ENCODE measurements around a stretch of chr2.

GRCh38 chr2:54560111-54561028, 104.2 kb downstream of the SPTBN1 start:
- RAMPAGE, total RNA, result no peak

GRCh38 chr2:54568761-54569689, 112.9 kb downstream of the SPTBN1 start:
- RAMPAGE, total RNA, result no peak

DNA sequence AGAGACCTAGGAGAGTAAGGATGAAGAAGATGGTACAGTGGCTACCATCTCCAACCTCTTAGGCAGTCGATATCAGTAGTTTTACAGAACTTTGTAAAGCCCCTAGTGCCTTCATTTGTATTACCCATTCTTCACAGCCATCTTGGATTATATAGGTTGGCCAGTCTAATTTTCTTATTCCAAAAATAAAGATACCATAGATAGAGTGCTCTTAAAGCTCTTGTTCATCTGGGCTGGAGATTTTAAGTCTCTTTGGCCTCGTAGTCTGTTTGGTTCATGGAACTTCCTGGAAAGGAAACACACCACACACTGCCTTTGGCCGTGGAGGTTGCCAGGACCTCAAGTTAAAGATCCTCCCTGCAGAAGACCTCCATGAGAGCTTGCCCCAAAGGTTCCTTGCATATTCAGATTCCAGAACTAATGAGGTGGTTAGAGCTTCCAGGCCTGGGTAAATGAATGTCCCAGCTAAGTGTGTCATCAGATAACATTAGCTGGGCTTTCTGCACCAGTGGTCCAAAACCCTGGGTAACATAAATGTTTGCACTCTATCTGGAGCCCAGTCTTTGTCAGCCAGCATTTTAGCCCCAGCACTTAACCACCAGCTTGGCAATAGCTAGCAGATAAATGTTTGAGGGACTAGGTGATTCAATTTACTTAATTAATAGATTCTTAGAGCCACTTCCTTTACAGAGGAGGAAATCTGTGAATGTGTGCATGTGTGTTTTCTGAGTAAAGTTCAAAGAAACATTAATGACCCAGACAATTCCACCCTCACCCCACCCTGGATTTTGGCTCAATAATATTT, 122.2 kb upstream of the EML6 start:
- RAMPAGE, total RNA, result no peak

DNA sequence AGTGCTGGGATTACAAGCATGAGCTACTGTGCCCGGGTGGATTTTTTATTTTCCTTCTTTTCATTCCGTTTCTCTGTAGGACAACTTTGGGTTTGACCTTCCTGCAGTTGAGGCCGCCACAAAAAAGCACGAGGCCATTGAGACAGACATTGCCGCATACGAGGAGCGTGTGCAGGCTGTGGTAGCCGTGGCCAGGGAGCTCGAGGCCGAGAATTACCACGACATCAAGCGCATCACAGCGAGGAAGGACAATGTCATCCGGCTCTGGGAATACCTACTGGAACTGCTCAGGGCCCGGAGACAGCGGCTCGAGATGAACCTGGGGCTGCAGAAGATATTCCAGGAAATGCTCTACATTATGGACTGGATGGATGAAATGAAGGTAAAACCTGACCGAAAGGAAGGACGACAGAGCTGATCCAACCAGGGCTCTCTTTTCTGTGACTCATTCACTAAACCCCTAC, 97.6 kb upstream of the EML6 start:
- RAMPAGE, total RNA, result no peak

GRCh38 chr2:54657560-54658065, 65.8 kb upstream of the EML6 start:
- RAMPAGE, total RNA, result no peak

- RAMPAGE, total RNA, result no peak
These were observed 53.6 kb upstream of the EML6 start for GRCh38 chr2:54669820-54670208.

DNA sequence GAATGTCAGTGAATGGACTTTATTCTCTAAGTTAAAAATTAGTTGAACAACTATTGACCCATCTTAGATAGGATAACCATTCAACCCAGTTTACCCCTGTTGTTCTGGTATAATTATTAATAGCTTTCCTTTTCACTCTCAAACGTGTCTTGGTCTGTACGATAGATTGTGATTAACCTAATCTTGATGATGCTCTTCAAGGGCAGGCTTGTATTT, 148.9 kb downstream of the RTN4 start:
- RAMPAGE, total RNA, result no peak

GRCh38 chr2:55011695-55012346, 38.4 kb downstream of the RTN4 start:
- RAMPAGE, total RNA, result no peak

- RAMPAGE, total RNA, result no peak
These were observed 26.2 kb downstream of the RTN4 start for GRCh38 chr2:55024040-55024495.

- RAMPAGE, total RNA, result no peak
These were observed 1.3 kb downstream of the RTN4 start for GRCh38 chr2:55048866-55049351.

DNA sequence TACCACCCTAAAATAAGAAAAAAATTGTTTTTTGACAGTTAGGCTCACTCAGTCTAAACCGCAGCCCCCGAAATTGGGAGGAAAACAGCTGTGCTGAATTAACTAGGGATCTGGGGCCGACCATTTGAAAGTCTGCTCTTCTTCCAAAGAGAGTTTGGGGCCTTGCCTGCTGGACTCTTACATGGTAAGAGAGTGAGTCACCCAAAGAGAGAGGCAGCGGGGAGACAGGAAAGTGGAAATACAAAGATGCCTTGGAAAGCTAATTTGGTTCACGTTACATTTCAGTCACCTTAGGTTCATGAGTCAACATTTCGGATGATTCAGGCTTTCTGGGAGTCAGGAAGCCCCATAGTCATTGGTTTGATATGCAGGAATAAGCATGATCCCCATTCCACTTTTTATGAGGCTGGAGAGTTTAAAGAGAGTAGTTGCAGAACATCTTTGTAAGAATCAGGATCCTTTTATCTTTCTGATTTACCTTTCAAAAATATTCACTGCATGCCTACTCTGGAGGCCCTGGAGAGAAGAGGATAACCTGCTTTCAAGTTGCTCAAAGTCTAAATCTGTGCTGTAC, 910 bp upstream of the RTN4 start:
- RAMPAGE, total RNA, result no peak

GRCh38 chr2:55108254-55108818, 58.1 kb upstream of the RTN4 start:
- RAMPAGE, total RNA, result no peak

GRCh38 chr2:55420957-55421234, 1.2 kb upstream of the CCDC88A start:
- RAMPAGE, total RNA, result no peak

GRCh38 chr2:55611161-55611969, 6.1 kb downstream of the PPP4R3B start:
- RAMPAGE, total RNA, result no peak

DNA sequence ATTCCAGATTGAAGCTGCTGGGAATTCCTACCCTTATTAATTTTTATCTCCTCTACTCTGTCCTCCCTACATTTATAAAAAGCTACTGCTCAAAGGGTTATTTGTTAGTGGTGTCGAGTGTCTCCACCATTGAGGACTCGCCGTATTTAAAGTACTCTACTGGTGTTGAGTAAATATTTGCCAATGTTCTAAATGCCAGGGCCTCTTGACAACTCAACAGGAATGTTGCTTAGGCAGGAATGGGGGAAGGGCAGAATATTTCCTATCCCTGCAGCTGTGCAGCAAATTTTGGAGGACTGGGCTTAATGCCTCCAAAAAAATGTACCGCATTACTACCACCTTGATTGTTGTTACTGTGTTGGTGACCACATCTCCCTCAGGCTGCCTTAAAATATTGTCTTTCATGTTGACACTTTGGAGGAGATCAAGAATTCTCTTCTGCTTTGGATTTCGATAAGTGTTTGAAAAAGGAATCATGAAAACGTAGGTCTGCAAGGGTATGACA, 84.4 kb downstream of the EFEMP1 start:
- RAMPAGE, total RNA, result no peak

DNA sequence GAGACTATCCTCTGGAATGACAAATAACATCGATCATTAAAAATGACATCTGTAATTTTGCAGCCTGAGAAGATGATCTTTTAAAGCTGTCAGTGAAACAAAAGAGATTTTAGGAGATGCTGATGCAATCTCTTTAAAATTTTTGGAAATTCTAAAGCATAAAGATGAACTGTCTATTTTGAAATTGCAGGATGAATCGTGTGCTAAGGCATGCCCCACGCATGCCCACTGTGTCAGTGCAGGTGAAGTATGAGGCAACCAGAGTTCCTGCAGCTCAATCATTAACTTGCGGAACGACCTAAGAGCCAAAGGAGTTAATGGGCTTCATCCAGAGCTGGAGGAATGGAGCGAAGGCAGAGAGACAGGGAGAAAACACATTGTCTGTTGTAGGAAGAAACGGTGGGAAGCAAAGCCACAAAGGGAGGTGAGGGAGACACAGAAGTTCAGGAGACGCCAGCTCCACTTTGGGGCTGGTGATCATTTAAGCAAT, 265.2 kb downstream of the CCDC85A start:
- RAMPAGE, total RNA, result no peak

DNA sequence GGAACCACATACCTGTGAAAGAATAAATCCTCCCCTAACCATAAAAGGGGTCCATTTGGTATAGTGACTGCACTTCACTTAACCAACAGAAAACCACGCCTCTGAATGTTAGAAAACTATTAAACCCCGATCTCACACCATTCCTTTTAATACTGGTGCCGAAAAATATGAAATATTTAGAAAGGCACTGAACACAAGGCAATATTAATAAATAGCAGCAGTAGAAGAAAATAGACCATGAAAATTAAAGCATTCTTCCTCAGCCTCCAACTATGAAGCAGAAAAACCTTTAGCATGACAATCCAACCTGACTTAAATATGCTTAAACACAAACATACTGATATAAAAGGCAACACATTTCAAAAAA, 700.3 kb upstream of the VRK2 start:
- RAMPAGE, total RNA, result no peak

GRCh38 chr2:58107594-58108022, 61.0 kb downstream of the VRK2 start:
- RAMPAGE, total RNA, result no peak

DNA sequence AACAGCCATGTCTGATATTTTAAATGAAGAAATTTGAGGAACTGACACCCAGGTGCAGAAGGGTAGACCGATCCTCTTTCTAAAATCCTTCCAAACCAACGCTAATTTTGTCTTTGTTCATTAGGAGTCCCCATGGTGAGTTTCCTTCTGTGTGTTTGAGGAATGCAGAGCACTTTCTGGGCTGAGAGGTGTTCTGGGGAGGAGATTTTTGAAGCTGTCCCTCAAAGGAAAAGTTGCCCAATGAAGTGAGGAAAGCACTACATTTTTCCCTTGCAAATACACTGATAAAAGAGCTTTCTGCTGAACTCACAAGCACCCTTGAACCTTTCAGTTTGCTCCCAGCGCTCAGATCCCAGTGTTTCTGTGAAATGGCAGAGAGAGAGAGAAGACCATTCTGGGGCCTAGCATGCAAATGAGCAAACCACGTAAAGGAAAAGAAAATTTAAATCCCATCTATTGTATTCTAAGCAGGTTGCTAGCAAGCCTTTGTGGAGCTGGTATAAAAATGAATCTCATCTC, 299.6 kb upstream of the FANCL start:
- RAMPAGE, total RNA, result no peak

DNA sequence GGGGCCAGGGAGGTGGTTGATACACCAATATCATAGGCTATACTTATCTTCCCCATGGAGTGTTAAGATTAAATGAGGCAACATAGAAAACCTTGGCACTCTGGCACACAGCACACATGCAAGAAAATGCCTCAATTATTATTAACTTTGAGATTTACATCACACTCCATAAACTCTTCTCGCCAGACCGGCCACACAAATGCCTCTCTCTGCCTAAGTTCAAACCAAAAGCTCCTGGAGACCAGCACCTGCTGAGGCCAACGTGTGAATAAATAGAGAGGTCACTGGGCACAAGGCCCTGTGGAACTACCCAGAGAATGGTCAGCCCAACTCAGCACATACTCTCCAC, 498.7 kb downstream of the BCL11A start:
- RAMPAGE, total RNA, result no peak